Measurements from ENCODE around the gene OAF.

DNA sequence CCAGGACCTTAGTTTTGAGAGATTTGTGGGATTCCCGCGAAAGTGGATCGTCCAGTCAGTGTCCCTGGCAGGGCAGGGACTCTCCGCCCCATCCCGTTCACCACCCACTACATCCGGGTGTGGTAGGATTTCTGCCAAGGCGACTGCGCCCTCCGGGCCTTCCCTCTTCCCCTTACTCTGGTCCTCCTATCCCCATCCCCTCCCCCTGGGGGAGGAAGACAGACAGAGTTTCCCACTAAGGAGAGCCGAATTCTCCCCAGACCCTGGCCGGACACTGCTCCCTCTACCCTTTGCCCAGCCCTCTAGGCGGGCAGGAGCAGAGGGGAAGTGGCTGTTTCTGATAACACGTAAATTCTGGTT is 949 bp upstream of the NECTIN1 start:
- RRBS = no CpG with 5 or more reads among the region's 13 CpGs

- RRBS = no CpG with 5 or more reads among the region's 9 CpGs
These were observed 14.9 kb downstream of the TRIM29 start for GRCh38 chr11:120122906-120123485.

- RRBS = under 1% methylated on average over 32 of the region's 84 CpGs
These were observed at the start of gene OAF for GRCh38 chr11:120210113-120211233. TSS of gene OAF (plus strand) at chr11:120211032.

DNA sequence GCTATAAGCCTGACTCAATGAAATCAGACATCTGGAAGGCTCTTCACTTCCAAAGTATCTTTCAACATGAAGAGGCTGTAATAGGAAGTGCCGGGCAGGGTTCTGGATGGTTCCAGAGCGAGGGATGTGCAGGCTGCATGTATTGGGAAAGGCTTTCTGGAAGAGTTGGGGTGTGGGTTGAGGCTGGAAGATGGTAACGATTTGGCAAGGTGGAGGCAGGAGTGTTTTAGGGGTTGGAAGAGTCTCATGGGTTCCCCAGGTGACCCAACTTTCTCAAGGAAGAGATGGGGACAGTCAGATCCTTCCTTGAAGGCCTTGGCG is 9.5 kb upstream of the POU2F3 start:
- RRBS = no CpG with 5 or more reads among the region's 4 CpGs

DNA sequence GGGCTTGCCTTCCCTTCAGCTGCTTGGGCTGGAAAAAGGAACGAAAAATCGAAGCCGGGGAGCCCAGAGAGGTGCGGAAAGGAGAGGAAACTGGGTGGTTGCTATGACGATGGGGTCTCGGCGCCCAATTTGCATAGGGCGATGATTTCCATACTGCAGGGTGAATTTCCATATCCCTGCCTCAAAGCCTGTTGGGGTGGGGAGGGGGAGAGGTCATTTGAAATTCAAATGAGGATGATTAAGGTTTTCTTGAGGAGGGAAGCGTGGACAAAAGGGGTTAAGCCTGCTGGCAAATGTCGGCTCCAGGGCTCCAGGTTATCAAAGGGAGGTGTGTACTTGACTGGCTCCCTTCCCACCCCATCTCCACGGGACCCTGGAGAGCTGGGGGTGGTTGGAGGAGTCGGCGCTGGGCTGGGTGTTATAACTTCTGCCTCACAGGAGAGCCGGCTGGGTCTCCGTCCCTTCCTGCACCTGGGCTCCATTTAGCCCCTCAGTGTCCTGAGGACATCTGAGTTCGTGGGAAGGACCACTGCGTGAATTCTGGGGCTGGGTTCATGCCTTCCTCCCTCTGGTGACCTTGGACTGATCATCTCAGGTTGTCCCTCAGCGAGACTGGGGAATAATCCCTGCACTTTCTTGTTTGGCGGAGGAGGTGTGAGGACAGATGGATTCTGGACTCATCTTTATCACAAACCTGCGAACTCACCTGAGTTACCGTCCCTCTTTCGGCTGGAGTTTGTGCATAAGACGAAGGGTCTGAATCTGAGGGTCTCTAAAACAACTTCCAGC is 15.6 kb downstream of the POU2F3 start:
- RRBS = no CpG with 5 or more reads among the region's 23 CpGs

GRCh38 chr11:120304872-120306076 is 19.8 kb upstream of the TLCD5 start:
- RRBS = no CpG with 5 or more reads among the region's 25 CpGs

- RRBS = no CpG with 5 or more reads among the region's 7 CpGs
These were observed 2.5 kb downstream of the ARHGEF12 start for GRCh38 chr11:120338473-120339375.

GRCh38 chr11:120381532-120381994 is 45.4 kb downstream of the ARHGEF12 start:
- RRBS = no CpG with 5 or more reads among the region's 7 CpGs

DNA sequence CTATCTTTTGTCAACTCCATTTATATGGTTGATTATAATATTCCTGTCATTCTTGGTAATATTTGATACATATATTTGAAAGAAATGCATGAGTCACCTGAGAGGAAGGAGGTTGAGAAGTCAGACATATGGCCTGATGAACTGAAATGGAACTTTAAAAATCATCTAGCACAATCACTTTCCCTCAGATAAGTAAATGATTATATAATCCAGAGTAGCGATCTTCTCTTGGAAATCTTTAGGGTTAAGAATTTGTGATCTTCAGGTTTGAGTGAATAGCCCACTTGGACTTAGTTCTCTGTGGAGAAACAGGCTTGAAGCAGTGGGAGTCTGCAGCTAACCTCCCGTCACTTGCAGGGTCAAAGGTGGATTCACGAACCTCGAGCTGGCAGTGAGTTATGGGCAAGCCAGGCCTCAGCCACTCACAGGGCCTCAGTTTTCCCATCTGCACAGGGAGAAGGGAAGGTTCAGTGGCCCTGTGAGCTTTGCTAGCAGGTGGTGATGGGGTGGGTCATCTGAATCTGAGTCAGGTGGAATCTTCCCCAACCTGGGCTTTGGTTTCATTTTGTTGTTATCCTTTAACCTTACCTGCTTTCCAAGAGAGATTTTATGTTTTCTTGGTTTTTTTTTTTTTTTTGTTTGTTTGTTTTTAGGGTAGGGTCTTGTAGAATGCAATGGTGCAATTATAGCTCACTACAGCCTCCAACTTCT is 86.7 kb upstream of the GRIK4 start:
- RRBS = no CpG with 5 or more reads among the region's 4 CpGs

GRCh38 chr11:120427997-120428467 is 83.5 kb upstream of the GRIK4 start:
- RRBS = no CpG with 5 or more reads among the region's 6 CpGs

DNA sequence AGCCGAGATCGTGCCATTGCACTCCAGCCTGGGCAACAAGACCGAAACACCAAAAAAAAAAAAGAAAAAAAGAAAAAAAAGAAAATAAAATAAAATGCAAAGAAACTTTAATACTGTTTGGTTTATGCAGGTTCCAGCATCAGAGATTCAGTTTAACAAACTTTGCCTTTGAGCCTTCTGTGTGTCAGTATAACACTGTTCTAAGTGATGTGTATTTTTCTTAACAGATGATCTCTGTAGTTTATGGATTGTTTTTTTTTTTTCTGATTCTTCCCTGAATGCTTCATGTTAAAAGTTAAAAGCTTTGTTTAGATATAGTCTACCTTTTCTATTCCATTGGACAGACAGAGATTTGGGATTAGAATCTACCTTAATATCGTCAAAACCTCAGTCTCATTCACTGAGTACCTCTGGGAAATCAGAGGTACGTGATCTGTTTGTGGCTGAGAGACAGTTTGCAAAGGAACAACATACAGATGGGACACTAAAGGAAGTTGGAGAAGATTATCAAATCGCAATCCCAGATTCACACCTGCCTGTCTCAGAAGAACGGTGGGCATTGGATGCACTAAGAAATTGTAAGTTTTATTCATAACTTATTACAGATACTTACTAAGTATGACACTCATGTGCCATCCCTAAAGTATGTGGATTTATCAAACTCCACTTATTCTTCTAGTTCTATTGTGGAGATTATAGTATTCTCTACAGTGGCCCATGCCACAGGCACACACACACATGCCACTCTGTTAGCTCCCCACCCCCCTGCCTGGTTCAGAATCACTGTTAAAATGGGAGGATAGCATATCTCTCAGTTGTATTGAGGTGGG is 33.5 kb upstream of the GRIK4 start:
- RRBS = no CpG with 5 or more reads among the region's 7 CpGs

GRCh38 chr11:120486628-120487801 is 24.5 kb upstream of the GRIK4 start:
- RRBS = no CpG with 5 or more reads among the region's 7 CpGs

DNA sequence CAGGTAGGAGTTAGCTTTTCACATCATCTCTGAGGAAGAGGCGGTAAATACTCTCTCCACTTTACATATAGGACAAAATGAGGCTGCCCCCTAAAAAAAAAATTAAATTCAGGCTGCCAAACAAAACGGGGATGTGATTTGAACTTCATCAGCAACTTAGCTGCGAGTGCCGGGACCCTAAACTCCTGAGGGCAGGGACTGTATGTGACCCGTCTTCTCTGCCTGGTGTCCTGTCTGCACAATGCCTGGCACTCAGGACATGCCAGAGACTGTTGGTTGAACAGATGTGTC is 194.7 kb upstream of the TBCEL start:
- RRBS = no CpG with 5 or more reads among the region's 5 CpGs

DNA sequence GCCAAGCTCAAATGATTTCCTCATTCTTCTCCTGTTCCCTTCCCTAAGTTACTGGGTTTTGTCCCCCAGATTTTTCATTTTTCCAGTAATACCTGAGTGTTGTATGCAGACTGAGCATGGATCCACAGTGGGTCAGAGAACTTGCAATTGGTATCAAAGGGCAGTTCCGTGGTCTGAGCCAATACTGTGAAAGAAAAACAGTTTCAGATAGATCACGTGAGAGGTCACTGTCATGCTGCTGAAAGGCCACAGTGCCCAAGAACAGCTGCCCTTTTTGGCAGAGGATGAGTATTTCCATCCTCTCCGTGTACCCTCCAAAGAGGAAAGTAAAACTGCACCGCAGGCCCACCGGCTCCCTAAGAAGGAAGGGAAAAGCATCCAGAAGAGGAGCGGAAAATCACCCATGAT is 73.0 kb upstream of the TBCEL start:
- RRBS = no CpG with 5 or more reads among the region's 6 CpGs

DNA sequence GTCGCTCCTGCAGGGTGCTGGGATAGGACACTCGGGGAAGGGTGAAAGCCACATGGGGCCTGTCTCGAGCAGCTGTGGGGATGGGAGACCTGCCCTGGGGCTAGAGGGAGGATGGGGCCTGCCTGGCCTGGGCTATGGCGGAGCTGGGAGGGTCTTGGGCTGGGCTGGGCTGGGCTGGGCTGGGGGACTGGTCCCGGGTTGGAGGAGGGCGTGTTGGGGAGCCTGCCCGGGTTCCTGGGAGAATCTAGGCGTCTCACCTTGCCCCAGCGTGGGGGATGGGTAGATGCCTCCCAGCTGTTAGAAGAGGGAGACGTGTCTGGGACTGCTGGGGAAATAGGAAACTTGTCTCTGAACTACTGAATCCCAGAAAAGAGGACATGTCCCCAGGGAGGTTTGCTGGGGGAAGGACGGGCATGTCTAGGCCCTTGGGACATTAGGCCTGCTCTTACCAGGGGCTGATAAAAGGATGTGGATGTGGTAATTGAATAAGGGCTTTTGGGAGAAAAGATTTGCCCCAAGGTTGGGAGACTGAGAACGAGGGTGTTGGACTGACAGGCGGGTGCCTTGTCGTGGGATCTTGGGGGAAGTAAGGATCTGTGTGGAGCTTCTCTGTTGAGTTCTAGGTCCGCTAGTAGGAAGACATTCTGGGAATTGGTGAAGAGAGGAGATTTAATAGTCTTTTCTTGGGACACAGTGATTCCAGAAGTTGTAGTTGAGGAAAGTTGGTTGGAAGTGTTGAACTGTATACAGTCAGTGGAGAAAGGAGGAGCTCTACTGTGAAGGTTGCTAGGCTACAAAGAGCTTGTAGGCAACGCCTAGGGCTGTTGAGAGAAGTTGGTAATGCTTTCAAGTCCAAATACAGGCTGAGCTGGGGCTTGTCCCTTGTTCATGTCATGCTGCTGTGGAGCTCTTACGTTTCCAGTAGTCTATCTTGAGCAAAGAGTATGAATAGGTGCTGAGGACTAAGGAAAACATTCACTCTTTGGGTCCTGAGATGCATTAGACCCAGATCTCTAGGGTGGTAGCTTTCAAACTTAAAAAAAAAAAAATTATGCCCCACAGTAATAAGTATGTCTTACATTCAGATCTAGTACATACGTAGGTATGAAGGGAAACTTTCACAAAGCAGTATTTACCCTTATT is 839 bp downstream of the TBCEL start:
- RRBS = no CpG with 5 or more reads among the region's 18 CpGs

DNA sequence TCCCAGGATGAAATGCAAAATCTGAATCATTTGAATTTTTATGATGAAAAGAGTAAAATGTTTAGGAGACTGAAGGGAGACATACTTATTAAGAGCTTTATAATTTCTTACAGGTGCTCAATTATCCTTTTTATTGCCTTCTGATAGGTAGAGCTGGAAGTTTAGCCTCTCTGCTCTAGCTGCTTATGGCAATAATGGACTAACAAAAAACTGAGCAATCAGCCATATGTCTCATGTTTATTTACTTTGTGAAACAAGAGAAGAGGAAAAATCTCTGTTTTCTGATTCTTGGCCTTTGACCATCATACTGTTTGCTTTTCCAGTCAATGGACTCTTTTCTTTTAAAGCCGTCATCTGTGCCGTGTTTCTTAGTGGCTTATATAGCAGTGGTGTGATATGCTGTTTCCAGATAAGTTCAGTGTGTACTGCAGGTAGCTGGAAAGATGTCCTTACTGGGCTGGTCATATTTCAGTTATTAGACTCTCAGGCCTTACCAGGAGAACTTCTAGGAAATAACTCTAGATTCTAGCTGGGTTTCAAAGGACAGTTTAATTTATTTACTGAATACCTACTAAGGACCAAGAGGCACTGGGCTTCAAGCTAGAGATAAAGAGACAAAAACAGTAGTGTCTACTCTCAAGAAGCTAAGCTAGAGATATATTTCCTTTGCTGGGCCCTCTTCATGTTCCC is 33.6 kb upstream of the TECTA start:
- RRBS = no CpG with 5 or more reads among the region's 2 CpGs

DNA sequence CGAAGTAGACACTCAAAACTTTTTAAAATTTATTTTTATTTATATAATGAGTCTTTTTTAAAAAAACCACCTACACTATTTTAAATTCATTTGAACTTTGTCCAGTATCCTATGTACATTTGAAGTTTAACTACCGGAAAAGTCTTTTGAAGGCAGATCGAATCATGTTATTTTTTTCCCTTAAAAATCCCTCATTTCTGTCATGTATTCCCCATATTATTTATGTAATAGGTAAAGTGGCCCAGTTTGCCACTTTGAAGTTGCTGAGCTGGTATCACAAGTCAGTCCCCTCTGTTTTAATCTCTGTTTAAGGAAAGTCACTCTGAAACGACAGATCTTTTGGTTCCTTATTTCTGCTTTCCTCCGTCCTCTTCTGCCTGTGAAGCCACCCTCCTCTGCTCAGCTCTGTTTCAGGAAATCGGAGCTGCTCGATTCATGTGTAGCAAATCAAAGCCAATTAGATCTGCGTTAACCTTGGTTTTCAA is 810 bp upstream of the SC5D start:
- RRBS = 90% methylated on average over 2 of the region's 8 CpGs

DNA sequence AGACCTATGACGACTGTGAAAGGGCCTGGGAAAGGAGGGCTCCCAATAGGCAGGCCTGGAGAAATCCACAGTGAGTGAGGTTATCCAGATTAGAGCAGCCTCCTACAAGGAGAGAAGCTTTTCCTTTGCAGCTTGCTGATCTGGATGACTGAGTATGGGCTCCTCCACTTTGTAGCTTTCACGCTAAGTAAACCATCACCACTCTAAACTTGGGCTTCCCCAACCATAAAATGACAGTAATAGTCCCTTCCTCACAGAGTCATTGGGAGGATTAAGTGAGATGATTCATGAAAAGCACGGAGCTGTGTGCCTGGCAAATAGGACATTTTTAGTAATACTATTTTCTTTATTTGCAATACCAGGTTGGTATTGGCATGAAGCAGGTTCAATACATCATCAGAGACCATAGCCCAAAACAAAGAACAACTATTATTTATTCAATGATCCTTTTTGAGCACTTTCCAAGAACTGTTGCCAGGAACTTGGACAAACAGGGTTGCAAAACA is 65.2 kb downstream of the SC5D start:
- RRBS = no CpG with 5 or more reads among the region's 3 CpGs

- RRBS = no CpG with 5 or more reads among the region's 11 CpGs
These were observed 15.9 kb downstream of the SORL1 start for GRCh38 chr11:121467942-121468510.

Data from BE2C (cell line).